Measurements from ENCODE around the gene GLB1L2.

GRCh38 chr11:131423540-131423778 is 53.0 kb downstream of the NTM start:
- PRO-cap, 2 experiments = no peak in any of the 2 experiments

- PRO-cap, 2 experiments = peak in 1 of 2 experiments; most common plus-strand start chr11:131674188 (in 1)
Observed at GRCh38 chr11:131673985-131674537, 303.6 kb downstream of the NTM start.

GRCh38 chr11:131694655-131695341 is 324.4 kb downstream of the NTM start:
- PRO-cap, 2 experiments = peak in 1 of 2 experiments; most common plus-strand start chr11:131695057 (in 1); most common minus-strand start chr11:131694932 (in 1)

DNA sequence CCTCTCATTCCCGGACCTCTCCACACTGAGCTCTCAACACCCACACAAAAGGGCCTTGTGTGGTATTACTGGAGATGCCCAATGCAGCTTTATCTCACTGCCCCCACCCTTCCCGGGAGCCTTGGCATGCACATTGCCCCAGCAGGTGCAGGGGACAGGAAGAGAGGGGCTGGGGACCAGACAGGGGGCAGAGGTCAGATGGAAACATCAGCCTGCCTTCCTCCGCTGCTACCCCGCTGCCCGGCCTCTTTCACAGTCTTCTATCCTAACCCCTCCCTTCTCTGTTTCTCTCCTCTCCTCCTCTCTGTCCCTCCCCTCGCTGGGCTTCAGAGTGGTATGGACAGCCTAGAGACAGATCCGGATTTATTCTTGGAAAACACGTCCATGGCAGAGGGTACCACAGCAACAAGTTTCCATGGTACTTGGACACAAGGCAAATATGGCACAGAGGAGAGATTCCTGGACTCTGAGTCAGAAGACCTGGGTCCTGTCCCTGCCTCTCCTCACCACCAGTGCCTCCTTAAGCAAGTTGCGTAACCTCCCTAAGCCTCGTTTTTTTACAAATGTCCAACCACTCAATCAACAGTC is 8.3 kb upstream of the IGSF9B start:
- PRO-cap, 2 experiments = no peak in any of the 2 experiments

DNA sequence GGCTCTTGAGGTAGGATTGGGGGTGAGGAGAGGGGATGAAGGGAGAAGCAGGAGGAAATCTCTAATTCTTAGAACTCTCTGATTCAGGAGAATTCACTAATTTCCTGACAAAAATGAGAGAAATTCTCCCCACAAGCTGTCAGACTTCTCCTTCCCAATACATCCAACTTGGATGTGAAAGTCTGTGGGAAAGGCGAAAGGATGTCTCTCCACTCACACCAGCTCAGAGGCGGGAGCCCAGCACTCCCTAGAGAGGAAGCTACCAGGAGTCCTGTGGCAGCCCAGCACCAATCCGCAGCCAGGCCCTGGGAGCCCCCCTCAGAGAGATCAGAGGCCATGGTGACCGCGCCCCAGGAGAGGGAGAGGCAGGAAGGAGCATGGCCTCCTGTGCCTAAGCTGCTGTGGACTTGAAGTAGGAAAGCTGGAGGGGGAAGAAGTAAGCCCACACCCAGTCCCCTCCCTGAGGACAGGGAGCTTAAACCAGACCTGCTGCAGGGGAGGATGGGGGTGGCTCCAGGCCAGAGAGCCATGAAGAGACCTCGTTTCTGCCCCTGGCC is 24.3 kb upstream of the IGSF9B start:
- PRO-cap, 2 experiments = no peak in any of the 2 experiments

DNA sequence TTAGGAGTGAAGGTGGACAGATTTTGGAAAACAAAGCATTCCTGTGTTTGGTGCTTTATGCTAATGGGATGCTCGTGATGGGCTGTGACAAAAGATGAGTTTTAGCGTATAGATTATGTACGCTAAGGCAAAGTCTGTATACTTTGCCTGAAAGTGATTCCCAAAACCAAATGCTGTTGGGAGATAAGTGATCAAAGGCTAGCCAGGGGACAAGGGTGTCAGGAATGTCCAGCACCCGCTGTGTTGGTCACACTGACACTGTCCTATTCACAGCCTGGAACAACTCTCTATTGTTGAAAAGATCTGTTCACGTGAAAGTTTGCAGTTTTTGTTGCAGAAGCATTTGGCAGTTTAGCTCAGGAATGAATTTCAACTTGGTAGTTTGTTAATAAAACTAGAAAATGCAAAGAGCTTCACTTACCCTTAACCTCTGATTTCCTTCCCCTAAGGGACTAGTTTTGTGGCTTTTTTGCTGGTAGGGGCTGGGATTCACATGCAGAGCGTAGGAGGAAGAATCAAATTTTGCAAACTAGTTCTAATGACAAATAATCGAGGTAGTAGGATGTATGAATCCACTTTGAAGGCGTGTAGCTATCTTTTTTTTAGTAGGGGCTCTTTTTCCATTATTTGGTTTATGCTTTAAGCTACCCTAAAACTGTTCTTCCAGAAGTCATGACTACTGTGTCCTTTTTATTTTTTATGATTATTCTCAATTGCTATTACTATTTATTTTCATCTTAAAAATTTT is 1.7 kb downstream of the JAM3 start:
- PRO-cap, 2 experiments = peak in 1 of 2 experiments; most common plus-strand start position 336 of the sequence (in 1); most common minus-strand start position 226 of the sequence (in 1)

DNA sequence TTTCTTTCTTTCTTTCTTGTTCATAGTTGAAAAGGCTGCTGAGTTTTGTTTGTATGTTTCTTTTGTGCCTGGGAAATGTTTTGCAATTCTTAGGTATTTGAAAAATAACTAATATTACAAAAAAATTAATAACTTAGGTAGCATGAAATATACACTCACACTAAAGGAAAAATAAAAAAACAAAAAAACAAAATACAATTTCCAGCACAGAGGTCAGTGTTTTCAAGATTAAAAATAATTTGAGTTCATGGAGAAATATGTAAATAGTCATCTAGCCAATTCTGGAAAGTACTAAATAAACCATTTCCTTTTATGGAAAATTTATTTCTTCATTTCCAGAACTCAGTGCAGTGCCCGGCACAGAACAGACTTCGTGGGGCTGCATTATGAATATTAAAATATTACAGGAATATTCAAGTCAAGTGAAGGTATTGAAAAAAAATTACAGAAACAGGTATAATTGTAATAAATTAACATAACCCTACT is 45.8 kb downstream of the NCAPD3 start:
- PRO-cap, 2 experiments = no peak in any of the 2 experiments

- PRO-cap, 2 experiments = no peak in any of the 2 experiments
Observed at GRCh38 chr11:134331406-134332196, at the start of gene GLB1L2. GLB1L2 (plus strand) TSS chr11:134331988.

GRCh38 chr11:134332263-134332828 is 558 bp downstream of the GLB1L2 start:
- PRO-cap, 2 experiments = no peak in any of the 2 experiments

GRCh38 chr11:134398301-134398503 is 13.8 kb downstream of the B3GAT1 start:
- PRO-cap, 2 experiments = peak in 1 of 2 experiments; most common plus-strand start chr11:134398369 (in 1)

- PRO-cap, 2 experiments = no peak in any of the 2 experiments
Observed at GRCh38 chr11:134761920-134763002, 350.2 kb upstream of the B3GAT1 start.

DNA sequence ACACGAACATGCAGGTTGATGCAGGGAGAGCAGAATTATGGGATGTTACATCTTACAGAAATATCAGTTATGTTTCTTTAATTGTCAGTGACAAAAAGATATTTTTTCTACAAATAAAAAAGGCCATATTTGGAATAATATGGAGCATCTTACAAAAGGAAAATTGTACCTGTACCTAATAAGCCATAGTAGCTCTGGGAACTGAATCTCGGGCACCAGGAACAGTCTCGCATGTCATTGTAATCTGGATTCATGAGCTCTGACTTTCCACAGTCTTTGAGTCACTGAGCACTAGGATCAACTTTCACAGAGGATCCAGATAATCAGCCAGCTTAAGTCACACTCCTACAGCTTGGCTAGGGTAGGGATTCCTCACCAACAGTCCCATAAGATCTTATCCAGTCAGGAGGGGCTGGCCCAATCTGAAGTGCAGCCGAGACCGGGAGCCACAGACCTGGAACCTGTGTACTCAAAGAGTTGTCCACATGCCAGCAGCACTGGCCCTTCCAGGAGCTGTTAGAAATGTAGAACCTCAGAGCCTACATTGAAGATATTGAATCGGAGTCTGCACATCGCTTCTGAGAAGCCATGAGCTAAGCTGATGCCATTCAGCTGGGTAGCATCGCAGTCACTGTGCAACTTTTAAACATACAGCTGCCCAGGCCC is 538.6 kb upstream of the B3GAT1 start:
- PRO-cap, 2 experiments = no peak in any of the 2 experiments